Foreskin fibroblast (primary cell): ENCODE measurements around the genes KIAA1614, RGS16 and NMNAT2.

- RRBS, result no CpG with 5 or more reads among the region's 9 CpGs
These were observed 1.2 kb upstream of the KIAA1614 start for GRCh38 chr1:180911529-180911870.

DNA sequence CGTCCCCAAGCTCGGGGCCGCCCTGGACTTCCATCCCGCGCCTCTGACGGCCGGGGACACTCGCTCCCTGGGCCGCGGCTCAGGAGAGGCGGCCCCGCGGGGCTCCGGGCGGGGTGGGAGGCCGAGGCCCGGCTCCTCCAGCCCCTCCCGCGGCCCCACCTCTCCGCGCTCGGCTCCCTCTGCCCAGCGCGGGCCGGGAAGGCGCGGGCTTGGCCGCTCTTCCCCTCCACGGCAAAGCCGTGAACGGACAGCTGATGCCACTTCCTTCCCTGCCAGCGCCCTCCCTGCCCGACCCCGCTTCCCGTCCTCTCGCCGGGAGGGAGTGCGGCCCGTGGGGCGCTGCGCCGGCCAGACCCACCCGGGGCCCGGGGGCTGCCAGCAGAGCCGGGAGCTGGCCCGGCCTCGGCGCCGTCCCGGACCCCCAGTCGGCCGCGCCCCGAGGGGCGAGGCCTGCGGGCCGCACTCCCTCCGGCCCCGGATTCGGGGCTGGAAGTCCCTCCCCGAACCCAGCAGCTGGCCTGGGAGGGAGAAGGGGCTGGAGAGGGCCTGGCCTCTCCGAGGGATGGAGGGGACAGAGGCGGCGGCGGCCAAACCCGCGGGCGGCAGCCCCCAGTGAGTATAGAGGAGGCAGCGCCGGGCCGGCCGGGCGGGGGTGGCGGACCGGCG is at the start of gene KIAA1614:
Gene KIAA1614, plus strand, starts transcription at position 216 of the 666 bp plus-strand sequence.
- RRBS, result 3% methylated on average over 36 of the region's 76 CpGs

GRCh38 chr1:180913681-180914019 is 953 bp downstream of the KIAA1614 start:
- RRBS, result no CpG with 5 or more reads among the region's 5 CpGs

GRCh38 chr1:180917202-180917764 is 4.6 kb downstream of the KIAA1614 start:
- RRBS, result no CpG with 5 or more reads among the region's 9 CpGs

GRCh38 chr1:180948115-180948741 is 35.5 kb downstream of the KIAA1614 start:
- RRBS, result no CpG with 5 or more reads among the region's 17 CpGs

DNA sequence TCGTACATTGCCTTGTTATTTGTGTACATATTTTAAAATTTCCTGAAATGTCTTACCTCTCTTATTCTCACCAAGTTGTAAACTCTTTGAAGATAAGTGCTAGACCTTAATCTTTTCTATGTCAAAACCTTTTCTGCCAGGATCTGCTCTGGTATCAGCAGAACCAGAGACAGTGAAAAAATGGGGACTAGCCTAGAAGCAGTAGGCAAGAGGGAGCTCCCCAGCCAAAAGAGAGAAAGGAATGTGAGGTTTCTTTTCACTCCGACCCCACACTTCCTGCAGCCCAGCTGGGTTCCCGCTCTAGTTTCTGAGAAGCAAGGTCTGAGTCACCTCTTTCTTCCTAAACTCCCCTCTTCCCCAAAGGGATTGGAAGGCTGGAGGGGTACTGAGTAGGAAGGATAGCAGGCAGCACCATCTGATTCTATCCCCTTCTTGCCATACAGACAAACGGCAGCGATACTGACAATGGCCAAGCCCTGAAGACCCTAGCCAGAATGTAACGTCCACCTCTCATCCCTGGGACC is 12.9 kb downstream of the IER5 start:
- RRBS, result no CpG with 5 or more reads among the region's 6 CpGs

DNA sequence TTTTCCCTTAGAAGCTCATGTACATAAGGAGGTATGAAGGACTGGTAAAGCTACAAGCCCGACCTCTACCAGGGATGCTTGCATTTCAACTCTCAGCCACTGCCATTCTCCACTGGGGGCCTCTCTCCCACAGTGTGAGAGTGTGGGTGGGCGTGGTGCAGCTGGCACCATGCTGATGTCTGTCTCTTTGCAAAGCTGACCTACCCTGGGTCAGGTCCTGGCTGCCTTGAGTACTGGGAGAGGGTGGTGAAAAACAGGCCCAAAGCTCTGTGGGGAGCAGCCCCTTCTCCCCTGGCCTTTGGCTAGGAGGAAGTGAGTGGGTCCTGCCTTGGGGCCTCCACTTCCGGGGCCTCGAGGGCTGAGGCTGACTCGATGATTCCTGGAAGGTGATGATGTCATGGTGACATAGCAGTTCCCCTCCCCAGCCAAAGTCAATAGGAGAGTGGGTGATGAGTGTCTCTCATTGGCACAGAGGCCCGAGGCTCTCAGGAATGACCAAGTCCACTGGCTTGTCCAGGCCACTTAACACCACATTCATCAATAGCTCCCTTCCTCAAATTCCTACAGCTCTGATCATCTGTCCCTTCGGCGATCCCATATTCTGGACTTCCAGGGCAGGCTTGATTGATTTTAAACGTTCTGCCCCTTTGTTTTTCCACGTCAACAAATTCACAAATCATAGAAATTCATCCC is 53.0 kb downstream of the IER5 start:
- RRBS, result no CpG with 5 or more reads among the region's 10 CpGs

DNA sequence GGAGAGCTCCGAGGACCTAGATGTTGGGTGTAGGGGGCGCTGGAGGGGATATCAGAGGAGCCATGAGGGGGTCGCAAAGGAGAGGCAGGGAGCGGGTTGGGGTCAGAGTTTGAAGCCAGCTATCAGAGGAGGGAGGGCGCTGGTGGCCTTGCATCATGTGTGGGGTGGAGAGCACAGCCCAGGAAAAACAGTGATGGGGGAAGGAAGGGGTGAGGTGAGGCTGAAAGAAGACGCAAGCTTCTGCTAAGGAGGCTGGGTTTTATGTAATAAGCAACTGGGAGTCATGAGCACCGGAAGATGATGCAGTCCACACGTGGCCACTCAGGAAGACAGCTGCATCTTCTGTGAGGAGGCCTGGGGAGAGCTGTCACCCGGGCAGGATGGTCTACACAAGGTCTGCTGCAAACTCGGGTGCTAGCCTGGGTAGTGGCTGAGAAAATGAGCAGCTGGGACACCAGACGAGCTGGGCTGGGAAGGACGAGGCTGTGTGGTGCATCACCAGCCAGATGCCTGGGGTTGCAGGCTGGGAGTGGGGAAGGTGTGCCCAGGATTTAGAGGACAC is 72.9 kb downstream of the IER5 start:
- RRBS, result 45% methylated on average over 3 of the region's 12 CpGs

DNA sequence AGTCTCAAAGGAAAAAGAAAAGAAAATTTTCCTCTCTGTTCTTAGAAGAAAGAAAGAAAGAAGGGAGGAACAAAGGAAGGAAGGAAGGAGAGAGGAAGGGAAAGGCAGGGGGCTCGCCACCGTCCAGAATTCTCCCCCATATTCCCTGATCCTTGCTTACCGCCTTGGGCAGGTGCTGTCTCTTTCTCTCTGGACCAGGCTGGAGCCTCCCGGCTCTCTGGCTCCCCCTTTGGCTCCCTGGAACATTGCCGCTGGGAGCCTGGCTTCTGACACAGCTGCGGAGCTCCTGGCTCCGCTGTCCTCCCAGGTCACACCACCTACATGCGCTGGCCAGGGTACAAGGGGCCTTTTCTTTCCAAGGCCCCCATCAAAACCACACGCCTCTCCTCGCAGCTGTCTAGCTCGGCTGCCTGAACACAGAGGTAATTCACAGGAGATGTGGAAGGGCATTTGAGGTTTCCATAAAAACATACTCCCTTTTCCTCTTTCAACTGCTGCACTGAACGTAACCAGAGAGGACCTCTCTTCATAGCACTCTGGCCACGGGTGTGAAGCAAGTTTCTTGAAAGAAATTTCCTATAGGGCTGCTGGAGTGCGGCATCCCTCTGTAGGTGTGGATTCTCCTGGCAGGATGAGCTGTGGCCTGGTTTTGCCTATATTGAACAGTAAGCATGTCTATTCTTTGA is 7.5 kb upstream of the ZNF648 start:
- RRBS, result no CpG with 5 or more reads among the region's 14 CpGs

- RRBS, result no CpG with 5 or more reads among the region's 11 CpGs
These were observed 82.7 kb upstream of the ZNF648 start for GRCh38 chr1:182143712-182145053.

GRCh38 chr1:182169177-182169774 is 107.8 kb upstream of the ZNF648 start:
- RRBS, result no CpG with 5 or more reads among the region's 11 CpGs

DNA sequence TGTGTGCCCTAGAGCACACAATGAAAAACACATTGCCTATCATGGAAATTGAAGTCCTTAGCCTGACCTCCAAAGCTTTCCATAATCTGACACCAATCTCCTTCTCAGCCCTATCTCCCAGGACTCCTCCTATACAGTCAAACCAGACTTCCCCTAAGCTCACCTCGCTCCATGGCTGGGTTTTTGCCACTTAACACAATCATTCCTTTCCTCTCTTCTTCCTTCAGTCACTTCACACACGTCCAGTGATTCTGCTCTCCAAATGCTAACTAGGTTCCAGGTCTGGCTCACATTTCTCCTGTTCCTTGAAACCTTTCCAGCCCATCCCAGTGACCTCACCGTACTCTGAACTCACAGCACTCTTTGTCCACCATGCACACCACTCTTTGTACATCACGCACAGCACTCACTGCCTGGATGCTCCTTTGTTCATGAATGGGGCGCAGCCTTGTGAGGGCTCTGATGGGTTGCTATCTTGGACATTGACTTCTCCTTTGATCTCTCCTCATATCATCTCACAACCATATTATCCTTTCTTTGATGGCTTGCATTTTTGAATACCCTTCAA is 98.4 kb downstream of the GLUL start:
- RRBS, result no CpG with 5 or more reads among the region's 5 CpGs

DNA sequence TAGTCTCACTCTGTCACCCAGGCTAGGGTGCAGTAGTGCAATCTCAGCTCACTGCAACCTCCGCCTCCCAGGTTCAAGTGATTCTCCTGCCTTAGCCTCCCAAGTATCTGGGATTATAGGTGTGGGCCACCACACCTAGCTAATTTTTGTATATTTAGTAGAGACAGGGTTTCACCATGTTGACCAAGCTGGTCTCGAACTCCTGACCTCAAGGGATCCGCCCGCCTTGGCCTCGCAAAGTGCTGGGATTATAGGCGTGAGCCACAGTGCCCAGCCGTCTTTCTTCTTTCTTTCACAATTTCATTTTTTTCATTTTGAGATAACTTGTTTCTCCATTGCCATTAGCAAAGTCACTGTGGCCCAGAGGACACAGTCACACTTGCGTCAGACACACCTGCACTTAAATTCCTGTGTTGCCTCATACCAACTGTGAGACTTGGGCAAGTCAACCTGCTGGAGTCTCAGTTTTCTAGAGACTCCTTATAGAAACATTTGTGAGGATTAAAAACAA is 2.8 kb downstream of the TEDDM1 start:
- RRBS, result no CpG with 5 or more reads among the region's 8 CpGs

GRCh38 chr1:182603684-182604936 is at the start of gene RGS16:
TSS of gene RGS16 (minus strand) at chr1:182604389.
- RRBS, result no CpG with 5 or more reads among the region's 56 CpGs

GRCh38 chr1:182848125-182849182 is 9.3 kb downstream of the DHX9 start:
- RRBS, result no CpG with 5 or more reads among the region's 7 CpGs

DNA sequence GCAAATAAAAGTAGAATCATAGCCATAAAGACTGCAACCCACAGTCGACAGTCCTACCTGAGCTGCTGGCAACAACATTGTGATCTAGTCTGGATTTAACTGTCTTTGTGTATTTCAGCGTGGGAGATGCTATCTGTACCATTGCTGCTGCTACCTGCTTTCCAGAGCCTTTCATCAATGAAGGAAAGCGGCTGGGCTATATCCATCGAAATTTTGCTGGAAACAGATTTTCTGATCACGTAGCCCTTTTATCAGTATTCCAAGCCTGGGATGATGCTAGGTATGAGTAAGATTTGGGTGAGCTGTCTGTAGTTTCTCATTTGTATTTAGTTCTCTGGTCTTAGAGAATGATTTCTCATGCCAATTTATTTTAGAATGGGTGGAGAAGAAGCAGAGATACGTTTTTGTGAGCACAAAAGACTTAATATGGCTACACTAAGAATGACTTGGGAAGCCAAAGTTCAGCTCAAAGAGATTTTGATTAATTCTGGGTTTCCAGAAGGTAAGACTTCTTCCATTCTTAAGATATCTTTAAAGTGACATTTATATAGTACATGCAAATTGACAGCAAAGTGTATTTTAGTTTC is 42.1 kb downstream of the DHX9 start:
- RRBS, result no CpG with 5 or more reads among the region's 6 CpGs

GRCh38 chr1:183235555-183235930 is 49.5 kb downstream of the LAMC2 start:
- RRBS, result no CpG with 5 or more reads among the region's 12 CpGs

DNA sequence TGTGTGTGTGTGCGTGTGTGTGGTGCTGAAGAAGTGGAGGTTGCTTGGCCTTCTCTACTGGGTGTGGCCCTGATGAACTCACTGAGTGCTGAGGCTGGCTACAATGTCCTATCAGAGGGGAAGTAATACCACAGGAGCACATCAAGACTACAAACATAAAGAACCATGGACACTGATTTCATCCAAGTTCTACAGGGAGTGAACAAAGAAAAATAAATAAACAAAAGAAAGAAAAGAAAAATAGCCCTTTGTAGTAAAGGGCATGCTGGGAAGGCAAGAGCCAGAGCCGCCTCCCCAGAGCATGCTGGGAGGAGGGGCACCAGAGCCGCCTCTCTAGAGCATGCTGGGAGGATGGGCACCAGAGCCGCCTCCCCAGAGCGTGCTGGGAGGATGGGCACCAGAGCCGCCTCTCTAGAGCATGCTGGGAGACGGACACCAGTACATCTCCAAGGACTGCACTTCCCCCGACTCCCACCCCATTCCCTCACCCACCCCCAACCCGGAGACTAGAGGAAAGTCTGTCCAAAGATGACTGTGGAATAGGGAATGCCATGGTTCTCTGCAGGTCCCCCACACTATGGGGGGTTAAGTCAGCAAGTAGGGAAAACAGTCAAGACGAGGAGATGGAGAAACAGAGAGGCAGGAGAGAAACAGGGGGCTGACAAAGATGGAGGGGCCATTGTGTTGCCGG is 66.0 kb downstream of the LAMC2 start:
- RRBS, result no CpG with 5 or more reads among the region's 11 CpGs

DNA sequence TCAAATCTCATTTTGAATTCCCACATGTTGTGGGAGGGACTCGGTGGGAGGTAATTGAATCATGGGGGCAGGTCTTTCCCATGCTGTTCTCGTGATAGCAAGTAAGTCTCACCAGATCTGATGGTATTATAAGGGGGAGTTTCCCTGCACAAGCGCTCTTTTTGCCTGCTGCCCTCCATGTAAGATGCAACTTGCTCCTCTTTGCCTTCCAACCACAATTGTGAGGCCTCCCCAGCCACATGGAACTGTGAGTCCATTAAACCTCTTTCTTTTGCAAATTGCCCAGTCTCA is 106.4 kb downstream of the NMNAT2 start:
- RRBS, result no CpG with 5 or more reads among the region's 3 CpGs

GRCh38 chr1:183417546-183418916 is at the start of gene NMNAT2:
TSS of gene NMNAT2 (minus strand) at chr1:183418380.
- RRBS, result 1% methylated on average over 13 of the region's 65 CpGs